Left lung (tissue), 1 donor: ENCODE results near the genes CPB2 and LRCH1.

DNA sequence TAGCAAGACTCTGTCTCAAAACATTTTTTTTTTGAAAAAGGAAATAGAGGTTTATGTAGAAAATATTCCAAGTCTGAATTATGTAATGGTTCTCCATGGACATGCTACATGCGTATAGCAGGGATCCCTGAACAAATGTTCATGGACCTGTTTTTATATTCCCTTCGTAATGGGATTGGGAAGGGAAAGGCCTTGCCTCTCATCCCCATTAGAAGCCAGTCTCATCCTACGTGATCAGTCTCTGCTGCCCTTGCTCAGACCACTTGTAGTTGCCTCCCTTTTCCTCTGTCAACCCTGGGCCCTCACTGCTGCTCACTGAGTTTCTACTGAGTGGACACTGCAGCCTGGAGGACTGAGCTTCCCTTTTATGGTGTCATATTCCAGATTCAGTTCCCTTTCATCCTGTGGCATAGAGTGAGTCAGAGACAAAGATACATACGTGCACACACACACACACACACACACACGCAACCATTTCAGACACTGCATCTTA, 56.4 kb downstream of the COG3 start:
- PRO-cap = unidirectional peak, minus-strand start at position 339 of the sequence

GRCh38 chr13:45891897-45892143, 40.3 kb upstream of the SIAH3 start:
- PRO-cap = unidirectional peak, minus-strand start at chr13:45891989

GRCh38 chr13:46104542-46105482, at the start of gene CPB2:
CPB2 (minus strand) TSS chr13:46105033.
- PRO-cap = no peak

DNA sequence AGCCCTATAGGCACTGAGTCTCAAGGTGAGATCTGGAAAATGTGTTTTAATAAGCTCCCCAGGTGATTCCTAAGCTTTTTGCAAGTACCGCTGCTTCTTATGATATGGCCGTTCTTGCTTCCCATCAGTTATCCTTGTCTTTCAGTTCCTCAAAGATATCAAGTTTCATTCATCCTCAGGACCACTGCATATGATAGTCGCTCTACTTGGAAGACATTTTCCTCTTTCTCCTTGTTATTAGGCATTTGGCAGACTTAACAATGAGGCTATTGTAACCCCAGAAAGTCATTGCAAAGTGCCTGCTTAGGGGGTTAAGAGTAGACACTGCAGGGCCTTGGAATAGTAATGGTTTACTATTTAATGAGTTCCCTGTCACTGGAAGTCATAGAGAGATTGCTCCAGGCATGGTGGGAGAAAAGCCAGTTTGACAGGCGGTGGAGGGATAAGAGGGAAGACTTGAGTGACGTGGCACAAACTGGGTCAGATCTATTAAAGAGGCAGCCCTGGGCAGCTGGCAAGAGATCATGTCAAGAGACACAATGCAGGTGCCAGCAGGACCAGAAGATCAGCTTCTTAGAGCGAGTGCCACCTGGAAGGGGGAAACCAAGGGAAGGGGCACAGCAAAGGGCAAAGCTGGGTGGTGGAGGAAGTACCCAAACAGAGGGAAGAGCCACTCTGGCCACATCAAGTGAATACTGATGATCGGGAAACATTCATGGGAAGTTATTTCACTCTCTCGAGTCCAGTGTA, 16.8 kb upstream of the CPB2 start:
- PRO-cap = no peak

DNA sequence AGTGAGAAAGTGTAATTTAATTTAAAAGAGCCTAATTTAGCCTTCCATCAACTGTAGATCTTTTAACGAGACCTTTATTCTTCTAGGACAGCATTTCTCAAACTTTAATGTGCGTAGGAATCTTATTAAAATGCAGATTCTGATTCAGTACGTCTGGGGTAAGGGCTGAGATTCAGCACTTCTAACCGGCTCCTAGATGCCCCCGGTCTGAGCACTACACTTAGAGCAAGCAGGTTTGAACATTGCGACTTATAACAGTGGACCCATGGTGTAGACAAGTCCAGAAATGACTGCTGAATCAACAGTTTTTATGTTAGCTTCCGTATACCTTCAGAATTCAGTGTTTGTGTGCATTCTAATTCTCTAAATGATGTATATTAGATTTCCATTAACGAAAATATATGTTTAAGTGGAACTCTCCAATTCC, 17.4 kb upstream of the CPB2 start:
- PRO-cap = no peak

DNA sequence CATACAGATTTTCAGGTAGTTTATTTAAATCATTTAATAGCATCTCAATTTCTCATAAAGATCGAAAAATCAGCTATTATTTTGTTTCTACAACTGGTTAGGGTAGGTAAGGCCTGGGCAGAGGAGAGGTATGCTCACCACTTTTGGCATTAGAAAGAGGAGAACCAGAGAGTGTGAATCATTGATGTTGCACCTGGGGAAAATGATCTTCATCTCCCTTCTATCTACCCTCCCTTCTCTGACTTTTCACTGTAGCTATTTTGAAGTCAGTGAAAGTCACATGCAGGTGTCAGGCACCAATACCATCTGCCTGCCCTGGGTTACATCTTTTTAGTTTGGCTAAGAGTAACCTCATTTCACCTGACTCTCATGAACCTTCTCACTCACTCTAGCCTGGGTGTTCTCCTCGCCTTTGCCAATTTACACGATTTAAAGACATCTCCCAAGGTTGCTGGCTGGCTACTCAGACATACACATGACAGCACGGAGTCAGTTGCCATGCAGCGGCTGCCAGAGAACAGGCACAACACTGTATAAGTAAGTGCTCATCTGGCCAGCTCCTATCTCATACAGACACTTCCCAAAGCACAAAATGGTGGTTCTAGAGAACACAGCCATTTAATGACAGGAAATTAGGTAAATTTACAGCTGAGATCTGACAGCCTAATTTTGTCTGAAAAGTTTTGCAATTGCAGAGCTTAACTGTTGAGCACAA, 32.7 kb downstream of the LCP1 start:
- PRO-cap = no peak

DNA sequence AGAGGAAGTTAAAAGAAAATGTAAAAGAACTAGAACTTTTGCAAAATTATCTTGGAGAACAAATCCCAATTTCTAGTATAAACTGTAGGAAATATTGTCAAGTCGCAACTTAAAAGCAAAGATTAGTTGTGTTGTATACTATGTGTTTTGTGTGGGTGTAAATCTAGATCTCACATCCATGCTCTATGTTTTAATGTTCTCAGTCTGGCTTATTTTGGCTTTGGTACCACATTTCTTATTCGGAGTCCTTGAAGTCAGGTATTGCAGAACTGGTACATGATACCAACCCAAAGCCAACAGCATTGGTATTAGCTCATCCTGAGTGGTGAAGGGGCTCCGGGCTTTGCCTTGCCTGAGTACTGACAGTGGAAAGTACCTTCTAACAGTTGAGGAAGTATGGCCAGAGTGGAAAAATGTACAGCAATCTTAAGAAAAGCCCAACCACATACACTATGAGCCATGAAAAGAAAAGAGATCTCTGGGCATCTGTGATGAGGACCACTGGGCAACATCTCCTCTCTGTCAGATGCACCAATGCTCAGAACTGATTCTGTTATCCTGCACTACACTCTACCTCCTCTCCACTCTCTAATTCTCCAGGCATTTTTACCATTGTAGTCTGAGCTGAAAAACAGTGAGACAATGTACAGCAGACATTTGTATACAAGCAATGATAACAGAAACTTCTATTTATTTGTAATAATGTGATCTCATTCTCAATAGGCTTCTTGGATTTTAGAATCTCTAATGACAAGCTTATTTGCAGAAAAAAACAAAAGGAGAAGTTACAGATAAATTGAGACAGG, 8.3 kb downstream of the LCP1 start:
- PRO-cap = no peak

DNA sequence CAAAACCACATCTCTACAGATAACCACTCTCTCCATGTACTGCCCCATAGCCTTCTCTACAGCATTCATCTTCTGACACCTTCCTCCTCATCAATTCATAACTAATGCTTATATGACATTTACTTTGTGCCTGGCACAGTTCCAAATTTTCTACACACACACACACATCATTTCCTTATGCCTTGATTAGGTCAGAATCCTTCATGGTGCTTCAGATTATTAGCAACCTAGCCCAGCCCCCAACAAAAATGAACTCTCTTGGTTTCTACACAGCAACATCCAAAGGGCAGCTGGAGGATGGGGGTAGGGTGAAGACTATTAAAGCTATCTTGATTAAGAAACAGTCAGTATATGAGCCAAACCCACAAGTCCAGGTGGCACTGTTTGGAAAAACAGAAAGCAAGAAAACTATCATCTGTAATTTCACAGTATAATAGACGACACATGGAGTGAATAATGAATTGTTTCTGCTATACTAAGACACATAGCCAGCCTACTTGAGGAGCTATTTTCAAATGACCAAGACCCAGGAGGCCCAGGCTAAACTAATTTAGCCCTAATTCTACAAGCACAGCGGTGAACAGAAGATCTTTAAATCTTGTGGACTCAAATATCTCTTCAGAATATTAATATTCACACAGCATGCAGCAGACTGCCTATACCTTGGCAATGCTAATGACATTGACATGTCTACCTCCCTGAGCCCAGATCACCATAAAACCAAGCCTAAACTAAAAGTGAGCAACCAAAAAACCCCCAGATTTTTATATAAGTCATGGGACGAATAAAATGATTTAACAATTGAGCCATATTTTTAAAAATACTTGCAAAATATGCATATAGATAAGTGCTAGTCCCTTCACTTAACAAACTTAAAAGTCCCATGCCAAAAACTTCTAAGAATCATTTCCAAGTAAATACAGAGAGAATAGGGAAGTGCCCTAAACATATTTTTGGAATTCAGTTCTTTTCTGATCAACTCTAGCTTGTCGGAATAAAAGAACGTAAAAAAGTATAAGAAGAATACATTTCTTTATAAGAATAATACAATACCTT, 3.4 kb downstream of the RUBCNL start:
- PRO-cap = no peak

- PRO-cap = no peak
These were observed 660 bp downstream of the RUBCNL start for GRCh38 chr13:46386213-46386971.

GRCh38 chr13:46552670-46553881, at the start of gene LRCH1:
LRCH1 (plus strand) TSS chr13:46553170.
- PRO-cap = bidirectional peak, plus-strand start at chr13:46553179, minus-strand start at chr13:46553178; bidirectional peak, plus-strand start at chr13:46553392, minus-strand start at chr13:46553343

DNA sequence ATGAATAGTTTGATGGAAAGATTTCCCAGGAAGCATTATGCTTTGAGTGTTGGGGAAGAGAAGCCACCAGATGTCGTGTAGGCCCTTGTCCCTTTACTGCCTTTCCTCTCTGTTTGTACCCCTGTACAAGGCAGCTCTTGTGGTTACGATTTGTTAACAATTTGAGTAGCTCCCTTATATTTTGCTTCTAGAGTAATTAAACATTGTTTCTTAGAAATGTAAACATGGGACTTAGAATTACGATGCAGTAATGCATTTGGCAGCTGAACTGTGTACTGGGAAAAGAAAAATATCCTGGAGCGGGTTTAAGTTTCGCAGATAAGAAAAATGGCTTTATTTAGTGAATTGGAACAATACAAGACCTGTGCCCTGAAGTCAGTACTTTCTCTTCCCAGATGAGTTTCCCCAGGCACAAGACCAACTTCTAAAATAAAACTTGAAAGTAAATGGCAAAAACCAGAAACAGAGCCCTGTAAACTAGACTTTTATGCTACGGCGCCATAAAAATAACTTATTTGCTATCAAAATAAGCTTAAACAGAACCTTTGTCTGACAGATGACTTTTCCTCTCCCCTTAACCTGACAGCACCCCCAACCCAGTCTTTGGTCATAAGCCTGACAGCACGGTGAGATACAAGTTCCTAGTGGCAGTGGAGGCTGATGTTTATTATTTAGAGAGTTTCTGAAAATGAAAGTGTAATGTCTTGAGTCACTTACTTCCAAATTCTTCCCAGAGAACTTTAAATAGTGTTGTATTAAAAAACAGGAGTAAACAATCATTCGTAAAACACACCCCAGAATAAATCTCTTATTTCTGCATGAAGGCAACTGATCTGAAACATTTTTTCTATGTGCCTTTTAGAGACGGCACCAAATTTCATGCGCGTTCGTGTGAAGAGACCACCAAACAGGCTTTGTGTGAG, 63.1 kb downstream of the LRCH1 start:
- PRO-cap = no peak

DNA sequence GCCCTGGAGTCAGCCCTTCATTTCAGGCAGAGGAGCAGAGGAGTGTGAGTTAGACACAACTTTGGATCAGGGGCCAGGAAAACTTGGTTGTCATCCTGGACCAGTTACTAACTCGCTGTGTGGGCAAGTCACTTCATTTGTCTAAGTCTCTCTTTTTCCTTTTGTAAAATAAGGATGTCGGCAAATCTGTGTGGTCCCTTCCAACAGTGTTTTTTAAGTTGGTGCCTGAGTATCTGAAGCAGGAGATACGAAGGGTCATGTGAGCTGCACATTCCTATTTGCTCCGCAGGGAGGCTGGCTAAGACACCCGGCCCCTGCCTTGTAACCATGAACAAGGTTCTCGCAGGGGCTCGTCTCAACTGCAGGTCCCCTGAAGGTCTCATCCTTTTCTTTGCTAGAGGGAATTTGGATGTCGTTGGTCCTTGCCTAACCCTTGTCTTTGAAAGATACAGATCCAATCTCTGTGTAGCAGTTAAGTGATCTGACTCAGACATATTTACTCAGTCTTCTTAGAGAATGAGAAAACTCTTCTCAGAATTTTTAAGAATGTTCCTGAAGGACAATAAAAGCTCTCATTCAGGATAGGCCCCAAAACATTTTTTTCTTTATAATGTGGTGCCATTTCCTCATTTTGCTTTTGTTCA, 64.4 kb downstream of the LRCH1 start:
- PRO-cap = no peak

GRCh38 chr13:46672941-46673690, 120.1 kb downstream of the LRCH1 start:
- PRO-cap = no peak

DNA sequence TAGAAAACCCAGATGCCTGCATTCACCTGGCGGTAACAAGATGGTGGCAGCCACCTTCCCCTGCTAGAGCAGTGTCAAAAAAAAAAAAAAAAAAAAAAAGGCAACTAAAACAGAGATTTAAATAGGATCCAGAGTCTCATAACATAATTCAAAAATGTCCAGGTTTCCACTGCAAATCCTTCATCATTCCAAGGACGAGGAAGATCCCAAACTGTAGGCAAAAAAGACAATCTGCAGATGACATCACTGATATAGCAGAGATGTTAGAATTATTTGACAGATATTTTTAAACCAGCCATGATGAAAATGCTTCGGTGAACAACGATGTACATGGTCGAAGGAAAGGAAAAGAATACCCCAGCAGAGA, 70.2 kb downstream of the ESD start:
- PRO-cap = no peak

DNA sequence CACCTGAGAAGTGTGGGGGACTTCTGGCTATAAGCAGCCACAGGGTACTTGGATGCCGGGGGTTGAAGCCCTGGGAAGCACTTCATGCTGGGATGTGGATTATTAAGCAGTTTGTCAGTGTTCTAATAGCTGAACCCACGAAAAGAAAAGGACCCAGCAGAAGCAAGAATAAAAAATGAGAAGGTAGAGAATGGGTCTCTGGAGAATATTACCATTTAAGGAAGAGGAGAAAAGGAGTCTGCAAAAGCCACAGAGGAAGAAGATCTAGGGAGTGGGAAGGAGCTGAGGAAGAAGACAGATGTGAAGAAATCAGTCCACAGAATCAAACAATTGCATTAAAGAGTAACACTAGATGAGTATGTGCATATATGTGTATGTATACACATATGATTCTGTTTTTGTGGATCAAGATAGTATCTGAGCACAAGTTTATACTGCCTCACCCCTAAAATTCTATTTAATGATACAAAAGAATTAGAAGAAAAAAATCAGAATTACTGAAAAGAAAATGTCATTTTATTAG, 18.4 kb downstream of the HTR2A start:
- PRO-cap = no peak

DNA sequence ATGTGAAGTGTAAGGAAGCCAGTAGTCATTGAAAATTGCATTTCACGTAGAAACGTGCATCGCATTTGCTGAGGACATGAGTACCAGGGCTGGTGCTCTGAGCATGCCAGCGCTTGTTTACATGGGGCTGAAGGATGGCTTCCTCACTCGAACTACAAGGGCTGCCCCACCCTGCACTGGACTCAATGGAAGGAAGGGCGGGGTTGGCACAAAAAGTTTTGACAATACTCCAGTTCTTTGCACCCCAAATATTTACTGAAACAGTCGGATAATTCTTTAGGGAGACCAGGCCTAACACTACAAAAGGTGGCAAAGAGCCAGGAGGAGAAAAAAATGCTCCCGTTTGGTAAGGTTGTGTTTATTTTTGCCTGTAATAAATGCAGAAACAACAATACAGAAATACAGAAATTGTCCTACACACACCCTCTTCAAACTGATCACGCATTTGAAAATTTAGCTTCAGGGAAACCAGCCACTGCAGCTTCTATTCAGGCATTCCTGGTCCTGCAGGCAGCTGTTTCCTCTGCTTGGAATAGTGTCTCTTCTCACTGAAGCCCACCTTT, 29.0 kb upstream of the MED4 start:
- PRO-cap = no peak

GRCh38 chr13:48258656-48259200, 25.7 kb downstream of the ITM2B start:
- PRO-cap = no peak

- PRO-cap = bidirectional peak, plus-strand start at chr13:48304519, minus-strand start at chr13:48304206; bidirectional peak, plus-strand start at chr13:48304583, minus-strand start at chr13:48304600
These were observed 1.0 kb downstream of the RB1 start for GRCh38 chr13:48304351-48305191.

DNA sequence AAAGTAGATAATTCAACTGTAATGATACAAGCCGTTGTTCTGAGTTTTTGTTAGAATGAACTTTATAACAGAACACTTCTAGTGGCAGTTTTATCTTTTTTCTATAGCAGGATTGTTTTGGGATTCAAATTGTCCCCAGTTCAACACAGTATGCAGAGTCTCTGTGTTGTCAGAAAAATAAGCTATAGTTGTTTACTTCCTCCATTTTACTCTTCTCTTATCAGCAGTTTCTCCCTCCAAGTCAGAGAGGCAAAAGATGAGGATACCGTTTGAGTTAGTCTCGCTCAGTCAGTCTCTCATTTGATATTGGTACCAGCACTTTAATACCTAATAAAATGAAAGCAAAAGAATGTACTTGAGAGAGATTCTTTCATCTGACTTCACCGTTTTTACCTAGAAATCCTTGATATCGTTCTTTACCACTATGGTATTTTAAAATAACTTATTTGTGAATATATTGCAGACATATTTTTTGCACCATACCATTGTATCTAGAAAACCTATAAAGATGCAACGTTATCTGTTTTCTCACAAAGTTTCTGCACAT, 54.4 kb downstream of the LPAR6 start:
- PRO-cap = no peak

- PRO-cap = no peak
These were observed 5.3 kb upstream of the LPAR6 start for GRCh38 chr13:48418084-48418796.